ENCODE measurements around a stretch of chr6.

GRCh38 chr6:30289898-30290590 lies 36.7 kb upstream of the TRIM39 start:
- RRBS: no CpG with 5 or more reads among the region's 3 CpGs

DNA sequence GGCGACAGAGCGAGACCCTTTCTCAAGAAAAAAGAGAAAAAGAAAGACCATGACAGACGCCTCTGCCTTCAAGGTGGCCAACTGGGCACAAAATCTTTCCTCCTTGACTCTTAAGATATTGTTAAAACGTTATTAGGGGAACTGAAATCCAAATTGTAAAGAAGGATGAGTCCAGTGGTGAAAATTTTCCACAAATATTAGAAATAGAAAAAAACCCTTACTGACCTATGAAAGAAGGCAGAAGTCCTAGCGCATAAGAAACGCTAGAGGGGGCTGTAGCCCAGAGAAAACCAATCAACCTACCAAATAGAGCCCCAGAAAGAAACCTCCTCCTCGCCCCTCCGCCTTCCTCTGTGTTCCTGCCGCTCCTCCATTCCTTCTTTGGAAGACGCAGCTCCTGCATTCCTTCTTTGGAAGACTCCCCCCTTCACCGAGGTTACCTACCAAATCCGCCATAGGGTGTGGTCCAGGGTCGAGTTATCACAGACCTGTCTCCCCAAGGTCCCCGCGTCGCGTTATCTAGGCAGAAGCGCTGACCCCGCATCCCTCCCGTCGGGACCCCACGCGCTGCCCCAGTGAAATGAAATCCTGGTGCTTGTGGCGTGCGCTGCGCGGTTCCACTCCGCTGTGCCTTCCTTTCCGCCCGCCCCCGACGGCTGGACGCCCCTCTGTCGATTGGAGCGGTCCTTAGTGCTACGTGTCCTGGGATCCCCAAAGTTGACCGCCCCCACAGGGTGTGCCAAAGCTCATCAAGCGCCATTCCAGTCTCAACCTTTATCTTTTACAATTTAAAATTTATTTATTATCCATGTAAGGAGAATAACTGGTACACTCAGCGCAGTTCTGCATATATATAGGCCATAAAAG lies 12.8 kb downstream of the RPP21 start:
- RRBS: no CpG with 5 or more reads among the region's 39 CpGs

DNA sequence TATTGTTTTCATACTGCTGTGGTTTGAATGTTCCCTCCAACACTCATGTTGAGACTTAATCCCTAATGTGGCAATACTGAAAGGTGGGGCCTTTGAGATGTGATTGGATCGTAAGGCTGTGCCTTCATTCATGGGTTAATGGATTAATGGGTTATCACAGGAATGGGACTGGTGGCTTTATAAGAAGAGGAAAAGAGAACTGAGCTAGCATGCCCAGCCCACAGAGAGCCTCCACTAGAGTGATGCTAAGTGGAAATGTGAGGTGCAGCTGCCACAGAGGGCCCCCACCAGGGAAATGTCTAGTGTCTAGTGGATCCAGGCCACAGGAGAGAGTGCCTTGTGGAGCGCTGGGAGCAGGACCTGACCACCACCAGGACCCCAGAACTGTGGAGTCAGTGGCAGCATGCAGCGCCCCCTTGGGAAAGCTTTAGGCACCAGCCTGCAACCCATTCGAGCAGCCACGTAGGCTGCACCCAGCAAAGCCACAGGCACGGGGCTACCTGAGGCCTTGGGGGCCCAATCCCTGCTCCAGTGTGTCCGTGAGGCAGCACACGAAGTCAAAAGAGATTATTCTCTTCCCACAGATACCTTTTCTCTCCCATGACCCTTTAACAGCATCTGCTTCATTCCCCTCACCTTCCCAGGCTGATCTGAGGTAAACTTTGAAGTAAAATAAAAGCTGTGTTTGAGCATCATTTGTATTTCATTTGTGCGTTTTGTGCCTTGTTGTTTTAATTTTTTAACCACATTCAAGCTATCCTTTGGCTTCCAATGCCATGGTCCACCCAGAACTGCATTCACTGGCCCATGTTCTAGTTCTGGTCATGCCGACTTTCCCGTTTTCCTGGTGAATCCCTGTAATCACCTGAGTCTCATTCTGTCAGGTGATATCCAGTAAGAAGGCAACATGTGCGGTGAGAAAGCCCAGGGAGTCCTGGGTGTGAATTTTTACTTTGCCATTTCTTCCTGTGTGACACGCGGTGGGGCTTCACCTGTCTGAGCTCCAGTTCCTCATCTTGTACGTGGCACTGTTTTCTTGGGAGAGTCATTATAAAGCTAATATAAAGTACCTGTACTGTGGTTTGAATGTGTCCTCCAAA lies 4.5 kb downstream of the HLA-E start:
- RRBS: no CpG with 5 or more reads among the region's 15 CpGs

DNA sequence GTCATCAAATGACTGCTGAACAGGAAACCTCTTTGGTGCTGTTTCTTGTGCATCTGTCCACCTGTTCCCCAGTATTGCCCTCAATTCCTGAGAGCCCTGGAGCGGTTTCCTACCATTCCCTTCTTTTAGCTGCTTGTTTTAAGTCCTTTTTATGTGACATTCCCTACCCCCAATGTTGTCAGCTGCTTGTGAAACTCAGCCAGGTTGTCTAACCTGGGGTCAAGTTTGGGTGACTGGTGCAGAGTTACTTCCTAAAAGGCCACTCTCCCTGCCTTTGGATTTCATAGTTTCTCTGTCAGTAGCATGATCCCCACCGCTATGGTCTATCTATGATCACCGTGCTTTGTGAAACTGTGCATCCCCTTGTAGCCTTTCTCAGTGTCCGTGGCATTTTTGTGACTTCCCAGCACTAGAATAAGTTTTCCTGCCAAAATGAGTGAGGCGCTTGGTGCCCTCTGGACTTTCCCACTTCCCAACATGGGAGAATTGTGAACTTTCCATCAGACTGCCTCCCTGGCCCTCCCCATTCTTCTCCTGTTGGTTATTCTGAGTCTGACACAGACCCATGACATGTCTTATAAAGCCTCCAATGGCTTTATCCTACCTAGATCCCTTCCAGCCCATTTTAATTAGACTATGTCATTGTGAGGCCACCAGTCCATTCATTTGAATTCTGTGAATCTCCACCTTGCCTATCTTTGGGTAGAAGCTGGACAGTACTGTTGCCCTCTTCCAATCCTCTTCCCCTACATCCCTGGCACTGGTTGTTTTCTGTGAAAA lies 5.9 kb downstream of the PRR3 start:
- RRBS: no CpG with 5 or more reads among the region's 5 CpGs

DNA sequence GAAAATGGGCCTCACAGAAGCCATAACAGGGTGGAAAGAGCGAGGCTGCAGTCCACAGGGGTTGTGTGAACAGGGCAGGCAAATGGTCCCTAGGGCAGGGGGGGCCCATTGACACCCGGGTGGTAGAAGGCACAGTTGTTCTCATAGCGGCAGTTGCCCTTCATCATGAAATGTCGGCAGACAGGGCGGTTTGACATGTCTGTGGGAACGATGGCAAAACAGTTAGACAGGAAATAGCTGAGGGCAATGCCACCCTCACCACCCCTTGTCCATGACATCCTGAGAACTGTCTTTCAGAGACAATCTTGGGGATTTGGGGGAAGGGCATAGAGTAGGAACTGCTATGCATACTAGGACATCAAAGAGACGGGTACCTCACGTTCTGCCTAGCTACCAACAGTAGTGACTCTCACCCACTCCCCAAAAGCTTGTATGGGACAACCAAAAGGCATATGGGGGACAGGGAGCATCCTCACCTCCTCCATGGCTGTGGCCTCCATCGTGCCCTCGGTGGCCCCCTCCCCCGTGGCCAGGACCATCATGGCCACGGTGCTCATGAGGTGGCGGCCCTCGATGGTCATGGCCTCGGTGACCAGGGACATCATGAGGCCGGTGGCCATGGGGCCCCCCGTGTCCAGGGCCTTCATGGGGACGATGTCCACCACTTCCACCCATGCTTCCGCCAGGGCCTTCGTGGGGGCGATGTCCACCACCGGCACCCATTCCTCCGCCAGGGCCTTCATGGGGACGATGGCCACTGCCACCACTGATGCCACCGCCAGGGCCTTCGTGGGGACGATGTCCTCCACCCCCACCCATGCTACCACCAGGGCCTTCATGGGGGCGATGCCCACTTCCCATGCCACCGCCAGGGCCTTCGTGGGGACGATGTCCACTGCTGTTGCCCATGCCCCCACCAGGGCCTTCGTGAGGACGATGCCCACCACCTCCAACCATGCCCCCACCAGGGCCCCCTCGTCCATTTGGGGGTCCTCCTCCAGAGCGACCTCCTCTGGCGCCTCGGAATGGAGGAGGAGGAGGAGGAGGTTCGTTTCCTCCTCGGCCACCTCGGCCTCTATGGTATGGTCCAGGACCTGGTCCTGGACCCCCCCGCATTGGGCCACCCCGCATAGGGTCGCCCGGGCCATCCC lies 15.2 kb downstream of the PPP1R10 start:
- RRBS: 97% methylated on average over 6 of the region's 44 CpGs

- RRBS: no CpG with 5 or more reads among the region's 2 CpGs
Observed at GRCh38 chr6:30645977-30646425, 932 bp upstream of the C6orf136 start.

DNA sequence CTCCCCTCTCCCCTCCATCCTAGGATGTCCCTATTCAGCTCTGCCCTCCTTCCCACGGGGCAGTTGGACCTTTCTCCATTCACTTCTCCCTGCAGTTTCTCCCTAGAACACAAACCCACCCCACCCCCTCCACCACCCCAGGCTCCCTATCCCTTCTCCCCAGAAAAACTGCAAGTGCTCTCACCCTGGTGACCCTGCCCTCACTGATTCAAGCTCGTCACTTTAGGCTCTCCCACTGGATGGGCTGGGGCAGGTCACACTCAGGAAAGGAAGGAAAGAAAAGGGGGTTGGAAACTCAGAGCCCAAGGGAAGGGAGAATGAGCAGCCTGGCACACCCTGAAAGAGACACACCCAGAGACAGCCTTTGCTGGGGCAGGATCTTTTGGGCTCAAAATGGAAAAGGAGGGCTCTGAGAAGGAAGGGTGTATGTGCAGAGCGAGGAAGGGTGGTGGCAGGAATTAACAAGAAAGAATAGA lies 2.6 kb downstream of the PPP1R18 start:
- RRBS: no CpG with 5 or more reads among the region's 3 CpGs

DNA sequence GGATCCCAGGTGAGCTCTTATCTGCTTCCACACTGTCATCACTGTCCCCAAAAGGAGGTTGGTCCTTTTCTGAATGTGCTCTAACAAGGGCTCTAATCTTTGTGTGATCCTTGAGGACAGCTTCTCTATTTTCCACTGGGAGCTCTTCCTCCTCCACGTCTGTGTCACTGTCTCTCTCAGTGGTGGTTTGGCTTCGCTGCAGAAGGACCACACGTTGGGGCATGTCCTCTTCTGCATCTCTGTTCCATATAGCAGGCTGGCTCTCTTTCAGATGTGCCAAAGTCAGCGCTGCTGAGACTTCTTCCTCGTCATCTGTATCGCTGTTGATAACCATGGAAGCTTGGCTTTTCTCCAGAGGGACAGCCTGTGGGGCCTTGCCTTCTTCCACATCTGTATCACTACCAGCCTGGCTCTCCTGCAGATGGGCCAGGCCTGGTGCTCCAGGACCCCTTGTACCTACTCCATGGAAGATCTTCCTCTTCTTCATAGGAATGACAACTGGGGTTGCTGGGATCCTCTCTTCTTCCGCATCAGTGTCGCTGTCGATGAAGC lies 4.6 kb downstream of the MDC1 start:
- RRBS: no CpG with 5 or more reads among the region's 9 CpGs

DNA sequence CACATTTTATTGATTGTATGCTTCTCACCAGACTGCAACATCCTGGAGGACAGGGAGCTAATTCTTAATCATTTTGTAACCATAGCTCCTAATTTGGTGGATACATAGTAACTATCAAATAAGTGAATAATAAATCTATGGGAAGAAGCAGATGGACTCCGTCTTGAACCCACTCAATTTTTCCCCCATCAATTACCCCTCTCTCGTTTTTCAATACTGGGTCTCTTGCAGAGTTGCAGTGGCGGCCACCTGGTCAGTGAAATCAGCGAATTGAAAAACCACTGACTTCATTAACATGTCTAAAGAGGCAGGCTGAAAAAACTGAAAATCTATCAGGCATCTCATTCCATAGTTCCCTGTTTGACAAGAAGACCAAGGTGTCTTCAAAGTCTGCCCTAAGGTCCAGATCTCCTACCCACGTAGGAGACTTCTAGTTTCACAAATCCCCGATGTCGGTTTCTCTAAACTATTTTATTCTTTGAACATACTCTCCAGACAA lies 925 bp upstream of the TUBB start:
- RRBS: no CpG with 5 or more reads among the region's 7 CpGs

GRCh38 chr6:30769913-30770603 lies 25.7 kb upstream of the IER3 start:
- RRBS: no CpG with 5 or more reads among the region's 6 CpGs

DNA sequence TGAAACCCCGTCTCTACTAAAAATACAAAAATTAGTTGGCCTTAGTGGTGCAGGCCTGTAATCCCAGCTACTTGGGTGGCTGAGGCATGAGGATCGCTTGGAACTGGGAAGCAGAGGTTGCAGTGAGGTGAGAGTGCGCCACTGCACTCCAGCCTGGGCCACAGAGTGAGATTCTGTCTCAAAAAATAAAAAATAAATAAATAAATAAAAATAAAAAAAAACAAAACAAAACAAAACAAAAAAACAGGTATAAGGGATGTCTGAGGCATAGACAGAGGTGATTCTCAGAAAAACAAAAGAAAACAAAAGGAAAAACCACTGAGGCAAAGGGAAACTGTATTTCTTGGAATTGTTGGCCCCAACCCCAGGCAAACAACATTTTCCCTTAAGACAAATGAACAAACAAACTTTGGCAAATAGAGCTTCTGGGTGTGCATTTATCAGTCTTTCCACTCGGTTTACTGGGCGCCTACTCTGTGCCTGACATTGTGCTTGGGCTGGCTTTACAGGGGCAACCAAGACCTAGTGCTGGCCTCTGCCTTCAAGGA lies 33.5 kb upstream of the IER3 start:
- RRBS: no CpG with 5 or more reads among the region's 5 CpGs

GRCh38 chr6:30828028-30829003 lies 56.0 kb upstream of the DDR1 start:
- RRBS: 63% methylated on average over 3 of the region's 13 CpGs

DNA sequence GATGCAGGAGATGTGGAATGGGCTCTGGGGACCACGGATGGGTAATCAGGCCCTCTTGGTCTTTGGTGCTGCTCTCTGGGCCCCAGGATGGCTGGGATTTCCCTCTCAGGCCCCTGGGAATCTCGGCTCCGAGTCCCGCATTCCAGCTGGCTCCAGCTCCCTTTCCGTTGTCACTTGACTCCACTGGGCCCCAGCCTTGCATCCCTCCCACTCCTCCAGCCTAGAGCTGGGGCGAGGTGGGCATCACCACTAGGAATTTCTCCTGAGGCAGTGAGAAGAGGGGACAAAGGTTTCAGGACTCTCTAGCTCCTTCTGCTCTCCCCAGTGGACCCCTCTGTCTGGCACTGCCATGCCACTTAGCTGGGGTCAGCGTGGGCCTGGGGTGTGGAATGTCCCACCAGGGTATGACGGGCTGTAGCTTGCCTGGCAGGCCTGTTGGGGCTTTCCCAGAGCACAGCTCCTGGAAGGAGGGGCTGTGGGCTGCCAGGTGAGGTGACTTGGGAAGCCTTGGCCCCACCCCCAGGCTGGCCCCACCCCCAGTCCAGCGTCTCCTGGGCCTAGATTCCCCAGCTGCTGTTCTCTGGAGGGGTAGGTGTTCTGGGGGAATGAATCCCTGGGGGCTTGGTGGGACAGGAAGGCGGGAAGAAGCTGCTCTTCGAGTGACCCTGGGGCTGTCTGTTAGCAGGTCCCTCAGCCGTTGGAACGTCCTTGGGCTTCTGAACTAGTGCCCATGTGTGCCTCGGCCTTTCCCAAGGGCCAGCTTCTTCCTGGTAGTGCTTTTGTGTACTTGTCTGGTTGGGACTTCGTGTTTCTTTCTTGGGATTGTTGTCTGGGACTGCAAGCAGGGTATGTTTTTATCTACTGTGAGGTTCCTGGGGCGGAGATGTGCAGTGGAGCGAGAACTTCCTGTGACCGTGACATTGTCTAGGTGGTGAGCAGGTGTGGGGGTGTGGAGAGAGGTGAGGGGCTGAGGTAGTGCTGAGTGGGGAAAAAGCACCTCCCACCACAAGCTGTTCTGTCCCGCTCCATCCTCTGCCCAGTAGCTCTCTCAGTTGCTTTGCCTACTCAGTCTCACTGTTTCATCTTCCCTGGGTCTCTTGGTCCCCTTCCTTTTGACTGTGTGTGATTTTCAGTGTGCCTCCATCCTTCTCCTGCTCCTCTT lies 1.5 kb upstream of the DDR1 start:
- RRBS: no CpG with 5 or more reads among the region's 19 CpGs

- RRBS: no CpG with 5 or more reads among the region's 13 CpGs
Observed at GRCh38 chr6:30942687-30943322, 2.0 kb downstream of the MUCL3 start.

- RRBS: no CpG with 5 or more reads among the region's 3 CpGs
Observed at GRCh38 chr6:31036032-31036309, 25.7 kb downstream of the MUC22 start.

DNA sequence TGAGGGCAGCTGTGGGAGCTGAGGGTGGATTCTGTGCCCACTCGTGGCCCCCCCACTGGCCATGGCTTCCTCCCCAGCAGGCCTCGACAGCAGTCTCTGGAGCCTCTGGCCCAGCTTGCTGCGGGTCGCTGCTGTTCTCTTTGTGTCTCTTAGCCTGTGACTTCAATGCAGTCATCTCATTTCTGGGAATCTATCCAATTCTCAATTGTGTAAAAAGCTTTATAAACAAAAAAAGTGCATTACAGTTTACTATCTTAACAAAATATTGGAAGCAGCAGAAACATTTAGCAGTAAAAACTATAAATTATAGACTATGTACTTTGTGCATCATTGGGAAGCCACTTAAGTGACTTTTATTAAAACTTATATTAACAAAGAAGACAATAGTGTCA lies 39.7 kb downstream of the C6orf15 start:
- RRBS: no CpG with 5 or more reads among the region's 4 CpGs

GRCh38 chr6:31079575-31080098 lies 32.7 kb downstream of the C6orf15 start:
- RRBS: no CpG with 5 or more reads among the region's 16 CpGs

DNA sequence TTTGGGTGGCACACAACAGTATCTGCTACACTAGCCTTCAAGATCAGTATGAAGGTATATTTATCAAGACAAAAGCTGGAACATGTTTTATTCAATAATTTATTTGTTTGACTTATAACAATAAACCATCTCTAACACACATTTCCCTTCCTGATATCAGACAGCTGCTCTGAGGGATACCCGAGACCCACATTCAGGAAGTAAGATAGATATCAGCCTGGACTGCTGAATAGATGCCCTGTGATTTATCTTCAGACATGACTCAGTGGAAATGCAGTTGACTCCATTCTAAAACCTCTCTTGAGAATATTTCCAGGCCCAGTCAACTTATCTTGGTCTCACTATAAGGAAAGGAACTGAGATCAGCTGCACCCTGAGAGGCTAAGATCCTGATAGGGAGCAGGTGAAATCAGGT lies 25.7 kb downstream of the C6orf15 start:
- RRBS: no CpG with 5 or more reads among the region's 1 CpG

- RRBS: no CpG with 5 or more reads among the region's 9 CpGs
Observed at GRCh38 chr6:31114939-31115905, 622 bp downstream of the PSORS1C1 start.

GRCh38 chr6:31266932-31267565 lies 4.8 kb downstream of the HLA-C start:
- RRBS: no CpG with 5 or more reads among the region's 7 CpGs

Measured in SK-N-MC (cell line).